Thoracic aorta (tissue), 1 donor: ENCODE measurements around a stretch of chr2.

- RAMPAGE, long total RNA, result no peak
Observed at GRCh38 chr2:240565211-240565370, 3.2 kb upstream of the RNPEPL1 start.

GRCh38 chr2:240567686-240568279 lies 501 bp upstream of the RNPEPL1 start:
- RAMPAGE, long total RNA, result no peak

GRCh38 chr2:240585711-240586480 lies 638 bp upstream of the CAPN10 start:
- RAMPAGE, long total RNA, result no peak

GRCh38 chr2:240686119-240686642 lies 3.5 kb upstream of the AQP12B start:
- RAMPAGE, long total RNA, result no peak

DNA sequence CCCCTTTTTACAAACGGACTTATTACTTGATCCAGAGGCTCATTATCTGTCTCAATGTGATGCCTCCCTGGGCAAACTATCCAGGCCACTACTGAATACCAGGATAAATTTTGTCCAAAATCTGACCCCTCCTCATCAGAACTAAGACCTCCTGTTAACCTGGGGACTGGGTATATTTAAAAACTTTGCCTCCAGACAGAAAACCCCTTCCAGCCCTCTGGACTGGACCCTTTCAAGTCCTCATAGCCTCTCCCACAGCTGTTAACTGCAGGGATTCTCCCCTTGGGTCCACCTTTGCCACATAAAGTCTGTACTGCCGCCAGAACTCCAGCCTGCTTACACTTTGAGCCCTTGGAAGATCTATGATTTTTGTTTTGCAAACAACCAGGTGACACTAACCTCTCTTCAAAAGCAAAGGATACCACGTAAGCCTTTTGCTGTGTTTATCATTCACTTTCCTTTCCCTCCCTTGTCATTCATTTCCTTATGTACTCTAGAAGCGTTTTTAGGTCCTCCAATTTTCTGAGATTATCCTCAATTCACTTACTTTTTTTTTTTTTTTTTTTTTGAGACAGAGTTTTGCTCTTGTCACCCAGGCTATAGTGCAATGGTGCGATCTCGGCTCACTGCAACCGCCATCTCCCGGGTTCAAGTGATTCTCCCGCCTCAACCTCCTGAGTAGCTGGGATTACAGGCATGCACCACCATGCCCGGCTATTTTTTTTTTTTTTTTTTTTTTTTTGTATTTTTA lies 4.1 kb upstream of the AGXT start:
- RAMPAGE, long total RNA, result no peak

GRCh38 chr2:240869954-240870828 lies 1.6 kb downstream of the AGXT start:
- RAMPAGE, long total RNA, result no peak

- RAMPAGE, long total RNA, result no peak
Observed at GRCh38 chr2:240880199-240880490, 11.5 kb downstream of the AGXT start.

- RAMPAGE, long total RNA, result no peak
Observed at GRCh38 chr2:240965290-240965832, 33.1 kb upstream of the SNED1 start.

GRCh38 chr2:240967207-240967895 lies 31.1 kb upstream of the SNED1 start:
- RAMPAGE, long total RNA, result no peak

GRCh38 chr2:240998905-240999517 lies 593 bp downstream of the SNED1 start:
- RAMPAGE, long total RNA, result no peak

DNA sequence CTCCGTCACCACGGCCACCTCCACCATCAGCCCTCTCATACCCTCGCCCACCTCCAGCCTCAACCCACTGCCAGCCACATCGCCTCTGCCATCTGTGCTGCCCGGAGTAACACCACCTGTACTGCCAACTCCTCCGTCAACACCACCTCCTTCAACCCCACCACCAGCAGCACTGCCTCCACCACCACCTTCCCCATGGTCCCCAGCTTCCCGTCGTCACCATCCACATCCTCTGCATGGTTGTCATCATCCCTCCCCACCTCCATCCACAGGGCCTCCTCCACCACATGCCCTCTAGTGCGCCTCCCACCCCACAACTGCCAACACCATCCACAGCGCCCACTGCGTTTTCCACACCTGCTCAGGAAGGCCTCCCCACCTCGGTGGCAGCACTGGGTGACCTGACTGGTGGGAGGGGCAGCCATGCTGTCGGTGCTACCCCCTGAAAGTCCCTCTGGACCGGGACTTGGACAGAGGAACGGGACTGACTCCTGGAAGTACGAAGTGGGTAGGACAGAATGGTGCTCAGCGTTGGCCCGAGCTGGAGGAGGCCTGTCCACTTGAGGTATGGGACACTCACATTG lies 1.6 kb downstream of the SNED1 start:
- RAMPAGE, long total RNA, result no peak

DNA sequence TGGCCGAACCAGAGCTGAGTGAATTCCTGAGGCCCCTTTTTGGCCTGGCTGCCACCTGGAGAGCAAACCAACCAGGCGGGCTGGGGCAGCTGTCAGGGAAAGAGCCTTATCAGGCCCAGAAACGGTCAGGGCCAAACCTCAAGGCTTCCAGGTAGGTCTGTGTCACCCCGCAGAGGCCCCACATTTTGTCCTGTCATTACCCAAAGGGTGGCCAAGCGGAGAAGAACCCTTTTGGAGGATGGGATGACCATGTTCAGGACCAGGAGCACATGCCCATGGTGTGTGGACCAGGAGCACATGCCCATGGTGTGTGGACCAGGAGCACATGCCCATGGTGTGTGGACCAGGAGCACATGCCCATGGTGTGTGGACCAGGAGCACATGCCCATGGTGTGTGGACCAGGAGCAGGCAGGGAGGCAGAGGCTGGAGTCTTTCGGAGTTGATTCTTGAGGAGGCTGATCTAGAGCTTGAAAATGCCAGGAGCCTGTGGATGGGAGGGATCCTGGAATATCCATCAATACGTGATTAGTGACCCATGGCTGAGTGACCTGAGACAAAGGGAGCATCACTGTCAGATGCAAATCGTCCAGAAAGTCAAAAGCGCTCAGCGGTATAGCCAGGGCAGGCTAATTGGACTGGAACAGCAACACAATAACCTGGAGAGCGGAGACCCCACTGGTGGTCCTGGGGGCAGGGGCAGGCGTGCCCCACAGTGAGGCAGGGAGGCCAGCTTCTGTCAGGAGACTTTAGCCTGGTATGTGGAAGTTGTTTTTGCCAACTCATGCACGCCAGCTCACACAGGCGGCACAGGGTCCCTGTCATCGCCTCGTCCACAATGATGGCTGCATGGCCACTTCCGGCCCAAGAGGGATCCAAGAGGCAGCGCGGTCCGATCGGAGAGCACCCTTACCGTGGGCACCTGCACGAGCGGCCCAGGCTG lies 20.7 kb downstream of the SNED1 start:
- RAMPAGE, long total RNA, result no peak

GRCh38 chr2:241033536-241034000 lies 35.1 kb downstream of the SNED1 start:
- RAMPAGE, long total RNA, result no peak

DNA sequence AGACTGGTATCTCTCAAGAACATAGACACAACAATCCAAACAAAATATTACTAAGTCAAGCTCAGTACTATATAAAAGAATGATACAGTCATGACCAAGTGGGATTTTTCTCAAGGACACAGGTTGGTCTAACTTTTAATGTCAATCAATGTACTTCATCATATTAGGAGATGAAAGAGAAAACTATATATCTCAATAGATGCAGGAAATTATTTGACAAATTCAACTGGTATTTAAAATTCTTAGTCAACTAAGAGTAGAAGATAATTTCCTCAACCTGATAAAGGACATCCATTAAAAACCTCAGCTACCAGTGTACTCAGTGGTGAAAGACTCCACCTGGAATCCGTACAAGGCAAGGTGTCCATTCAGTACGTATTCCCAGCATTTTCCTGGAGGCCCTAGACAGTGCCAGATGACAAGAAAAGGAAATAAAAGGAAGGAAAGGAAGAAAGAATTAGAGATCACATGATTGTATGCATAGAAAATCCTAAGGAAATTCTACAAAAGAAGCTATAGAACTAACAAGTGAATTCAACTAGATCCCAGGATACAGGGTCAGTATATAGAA lies 42.5 kb downstream of the MTERF4 start:
- RAMPAGE, long total RNA, result no peak

GRCh38 chr2:241094186-241094822 lies 7.8 kb downstream of the MTERF4 start:
- RAMPAGE, long total RNA, result no peak

- RAMPAGE, long total RNA, result no peak
Observed at GRCh38 chr2:241123656-241124434, 21.8 kb upstream of the MTERF4 start.

GRCh38 chr2:241252758-241253904 lies 62.3 kb downstream of the HDLBP start:
- RAMPAGE, long total RNA, result no peak

- RAMPAGE, long total RNA, result no peak
Observed at GRCh38 chr2:241507193-241507403, 1.3 kb downstream of the STK25 start.

DNA sequence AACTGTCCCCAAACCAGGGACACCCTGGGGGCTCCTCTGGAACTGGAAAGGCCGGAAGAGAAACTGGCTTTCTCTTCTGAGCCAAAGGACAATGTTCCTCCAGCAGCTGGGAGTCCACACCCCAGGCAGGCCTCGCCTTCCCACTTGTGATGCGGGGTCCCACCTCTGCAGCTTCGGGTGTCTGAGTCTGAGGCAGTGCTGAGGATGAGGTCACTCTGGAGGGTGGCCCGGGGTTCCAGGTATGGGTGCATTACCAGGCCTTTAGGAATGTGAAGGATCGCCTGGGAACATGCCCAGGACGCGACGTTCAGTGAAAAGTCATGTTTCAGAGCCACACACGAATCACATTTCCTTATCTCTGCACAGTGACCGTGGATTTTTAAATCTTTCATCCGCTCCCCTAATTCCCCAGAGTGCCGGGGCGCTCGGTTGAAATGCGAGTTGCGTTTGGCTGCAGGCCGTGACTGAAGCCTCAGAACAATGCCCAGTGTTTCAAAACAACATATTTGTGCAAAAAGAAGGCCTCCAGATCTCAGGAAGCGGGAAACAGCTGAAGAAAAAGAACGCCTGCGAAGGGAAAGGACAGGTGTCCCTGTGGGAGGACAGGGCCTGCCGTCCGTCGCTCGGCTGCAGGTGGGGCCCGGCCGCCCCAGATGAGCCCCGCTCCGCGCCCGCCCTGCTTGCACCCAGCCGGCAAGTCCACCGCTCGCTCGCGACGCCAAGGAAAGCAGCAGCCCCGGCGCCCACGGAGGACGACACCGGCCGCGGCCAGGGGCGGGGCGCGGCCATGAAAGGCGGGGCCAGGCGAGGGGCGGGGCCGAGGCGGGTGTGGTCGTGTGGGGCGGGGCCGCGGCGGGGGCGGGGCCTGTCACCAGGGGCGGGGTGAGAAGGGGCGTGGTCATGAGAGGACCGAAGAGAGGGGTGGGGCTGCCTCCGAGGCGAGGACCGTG lies 17.9 kb upstream of the BOK start:
- RAMPAGE, long total RNA, result no peak

DNA sequence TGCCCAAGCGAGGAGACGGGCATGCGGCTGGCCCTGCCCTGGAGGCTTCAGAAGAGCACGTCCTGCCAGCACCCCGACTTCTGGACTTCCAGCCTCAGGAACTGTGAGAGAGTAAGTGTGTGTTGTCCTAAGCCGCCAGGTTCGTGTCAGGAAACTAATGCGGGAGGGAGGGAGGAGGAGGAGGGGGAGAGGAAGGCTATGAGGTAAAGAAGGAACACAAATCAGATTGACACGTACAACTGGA lies 11.7 kb upstream of the BOK start:
- RAMPAGE, long total RNA, result no peak